Panc1 (cell line): ENCODE measurements around the gene EGFL6.

GRCh38 chrX:12783796-12784245, 7.4 kb upstream of the PRPS2 start:
- RRBS, 2 experiments = no CpG with 5 or more reads among the region's 9 CpGs

- RRBS, 2 experiments = no CpG with 5 or more reads among the region's 4 CpGs
Measured at GRCh38 chrX:12946671-12947120, 28.2 kb upstream of the TMSB4X start.

- RRBS, 2 experiments = no CpG with 5 or more reads among the region's 12 CpGs
Measured at GRCh38 chrX:12950588-12951448, 24.1 kb upstream of the TMSB4X start.

- RRBS, 2 experiments = no CpG with 5 or more reads among the region's 7 CpGs
Measured at GRCh38 chrX:12953353-12953709, 21.6 kb upstream of the TMSB4X start.

- RRBS, 2 experiments = no CpG with 5 or more reads among the region's 11 CpGs
Measured at GRCh38 chrX:12954291-12954851, 20.5 kb upstream of the TMSB4X start.

- RRBS, 2 experiments = no CpG with 5 or more reads among the region's 14 CpGs
Measured at GRCh38 chrX:12971324-12972235, 3.3 kb upstream of the TMSB4X start.

GRCh38 chrX:12974232-12974521, 733 bp upstream of the TMSB4X start:
- RRBS, 2 experiments = no CpG with 5 or more reads among the region's 2 CpGs

- RRBS, 2 experiments = no CpG with 5 or more reads among the region's 9 CpGs
Measured at GRCh38 chrX:13029752-13030899, 14.3 kb downstream of the FAM9C start.

- RRBS, 2 experiments = no CpG with 5 or more reads among the region's 8 CpGs
Measured at GRCh38 chrX:13249183-13249584, 70.7 kb downstream of the ATXN3L start.

DNA sequence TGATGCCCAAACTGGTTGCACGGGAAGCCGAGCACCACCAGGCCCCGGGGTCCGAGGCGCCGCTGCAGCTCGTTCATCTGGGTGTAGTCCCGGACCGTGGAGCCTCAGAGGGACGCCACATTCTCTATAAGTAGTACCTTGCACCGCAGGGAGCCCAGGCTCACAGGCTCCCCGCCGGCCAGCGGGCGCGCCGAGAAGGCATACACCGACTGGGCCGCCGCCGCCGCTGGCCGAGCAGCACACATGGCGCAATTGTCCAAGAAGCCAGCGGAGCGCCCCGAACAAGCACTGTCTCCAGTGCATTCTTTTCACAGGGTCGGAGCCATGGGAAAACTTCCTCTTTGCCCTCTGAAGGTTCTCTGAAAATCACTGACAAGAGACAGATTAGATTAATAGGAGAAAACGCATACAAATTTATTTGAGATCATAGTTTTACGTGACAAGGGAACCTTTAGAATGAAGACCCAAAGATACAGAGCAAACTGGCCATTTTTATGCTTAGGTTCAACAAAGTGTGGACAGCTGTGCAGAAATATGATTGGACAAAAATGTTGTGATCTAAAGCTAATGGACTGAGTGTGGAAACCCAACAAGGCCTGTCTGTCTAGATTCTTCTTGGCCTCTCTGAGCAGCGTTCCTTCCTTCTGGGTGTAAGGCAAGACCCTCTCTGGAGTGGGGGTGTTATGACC, 59.4 kb upstream of the ATXN3L start:
- RRBS, 2 experiments = no CpG with 5 or more reads among the region's 31 CpGs

DNA sequence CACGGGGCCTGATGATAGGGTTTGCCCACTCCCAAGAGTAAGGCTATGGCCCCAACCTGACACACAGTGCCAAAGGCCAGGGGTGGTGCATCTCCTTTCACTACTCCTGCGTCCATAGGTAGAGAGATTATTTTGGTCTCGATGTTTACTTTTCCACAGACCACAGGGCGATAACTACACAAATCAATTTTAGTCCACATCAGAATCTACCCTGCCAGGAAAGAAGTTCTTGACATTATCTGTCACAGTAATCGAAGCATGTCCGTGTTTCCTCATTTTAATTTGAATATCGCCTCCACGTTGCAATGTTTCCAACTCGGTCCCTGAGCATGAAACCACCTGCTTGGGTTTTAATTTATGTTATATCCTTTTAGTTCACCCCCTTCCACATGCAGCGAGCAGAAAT, 100.0 kb upstream of the ATXN3L start:
- RRBS, 2 experiments = no CpG with 5 or more reads among the region's 10 CpGs

DNA sequence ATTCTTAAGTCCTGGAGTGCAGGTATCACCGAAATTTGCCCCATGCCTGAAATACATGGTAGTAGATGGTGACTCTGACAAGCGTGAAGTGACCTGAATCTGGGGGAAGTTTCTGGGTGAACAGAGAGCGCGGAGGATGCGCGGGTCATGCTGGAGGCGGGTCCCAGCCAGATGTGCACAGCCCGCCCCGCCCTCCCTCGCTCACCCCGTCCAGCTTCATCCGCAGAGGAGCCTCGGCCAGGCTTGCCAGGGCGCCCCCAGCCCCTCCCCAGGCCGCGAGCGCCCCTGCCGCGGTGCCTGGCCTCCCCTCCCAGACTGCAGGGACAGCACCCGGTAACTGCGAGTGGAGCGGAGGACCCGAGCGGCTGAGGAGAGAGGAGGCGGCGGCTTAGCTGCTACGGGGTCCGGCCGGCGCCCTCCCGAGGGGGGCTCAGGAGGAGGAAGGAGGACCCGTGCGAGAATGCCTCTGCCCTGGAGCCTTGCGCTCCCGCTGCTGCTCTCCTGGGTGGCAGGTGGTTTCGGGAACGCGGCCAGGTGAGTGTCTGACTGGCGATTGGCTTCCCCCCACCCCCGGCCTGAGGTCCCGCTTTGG, at the start of gene EGFL6:
Gene EGFL6, plus strand, starts transcription at position 200 of the 592 bp plus-strand sequence.
- RRBS, 2 experiments = 9 to 15% methylated on average over 5 to 9 of the region's 41 CpGs

DNA sequence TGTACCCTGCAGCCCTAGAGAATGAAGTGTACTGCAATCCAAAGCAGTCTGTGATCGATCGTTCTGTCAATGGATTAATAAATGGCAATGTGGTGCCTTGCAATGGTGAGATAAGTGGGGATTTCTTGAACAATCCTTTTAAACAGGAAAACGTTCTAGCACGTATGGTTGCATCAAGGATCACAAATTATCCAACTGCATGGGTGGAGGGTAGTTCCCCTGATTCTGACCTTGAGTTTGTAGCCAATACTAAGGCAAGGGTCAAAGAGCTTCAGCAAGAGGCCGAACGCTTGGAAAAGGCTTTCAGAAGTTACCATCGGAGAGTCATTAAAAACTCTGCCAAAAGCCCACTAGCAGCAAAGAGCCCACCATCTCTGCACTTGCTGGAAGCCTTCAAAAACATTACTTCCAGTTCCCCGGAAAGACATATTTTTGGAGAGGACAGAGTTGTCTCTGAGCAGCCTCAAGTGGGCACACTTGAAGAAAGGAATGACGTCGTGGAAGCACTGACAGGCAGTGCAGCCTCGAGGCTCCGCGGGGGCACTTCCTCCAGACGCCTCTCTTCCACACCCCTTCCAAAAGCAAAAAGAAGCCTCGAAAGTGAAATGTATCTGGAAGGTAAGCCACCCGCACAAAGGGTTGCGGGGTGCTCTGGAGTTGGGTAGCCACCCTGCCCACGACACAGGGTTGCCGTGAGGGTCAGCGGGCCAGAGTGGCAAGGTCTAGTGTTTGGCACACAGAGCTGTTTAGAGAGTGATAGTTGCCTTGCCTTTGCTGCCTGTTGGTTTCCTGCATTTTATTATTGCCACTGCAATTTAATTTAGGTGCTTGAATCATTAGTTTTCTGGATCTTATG, 25.8 kb downstream of the OFD1 start:
- RRBS, 2 experiments = no CpG with 5 or more reads among the region's 20 CpGs

DNA sequence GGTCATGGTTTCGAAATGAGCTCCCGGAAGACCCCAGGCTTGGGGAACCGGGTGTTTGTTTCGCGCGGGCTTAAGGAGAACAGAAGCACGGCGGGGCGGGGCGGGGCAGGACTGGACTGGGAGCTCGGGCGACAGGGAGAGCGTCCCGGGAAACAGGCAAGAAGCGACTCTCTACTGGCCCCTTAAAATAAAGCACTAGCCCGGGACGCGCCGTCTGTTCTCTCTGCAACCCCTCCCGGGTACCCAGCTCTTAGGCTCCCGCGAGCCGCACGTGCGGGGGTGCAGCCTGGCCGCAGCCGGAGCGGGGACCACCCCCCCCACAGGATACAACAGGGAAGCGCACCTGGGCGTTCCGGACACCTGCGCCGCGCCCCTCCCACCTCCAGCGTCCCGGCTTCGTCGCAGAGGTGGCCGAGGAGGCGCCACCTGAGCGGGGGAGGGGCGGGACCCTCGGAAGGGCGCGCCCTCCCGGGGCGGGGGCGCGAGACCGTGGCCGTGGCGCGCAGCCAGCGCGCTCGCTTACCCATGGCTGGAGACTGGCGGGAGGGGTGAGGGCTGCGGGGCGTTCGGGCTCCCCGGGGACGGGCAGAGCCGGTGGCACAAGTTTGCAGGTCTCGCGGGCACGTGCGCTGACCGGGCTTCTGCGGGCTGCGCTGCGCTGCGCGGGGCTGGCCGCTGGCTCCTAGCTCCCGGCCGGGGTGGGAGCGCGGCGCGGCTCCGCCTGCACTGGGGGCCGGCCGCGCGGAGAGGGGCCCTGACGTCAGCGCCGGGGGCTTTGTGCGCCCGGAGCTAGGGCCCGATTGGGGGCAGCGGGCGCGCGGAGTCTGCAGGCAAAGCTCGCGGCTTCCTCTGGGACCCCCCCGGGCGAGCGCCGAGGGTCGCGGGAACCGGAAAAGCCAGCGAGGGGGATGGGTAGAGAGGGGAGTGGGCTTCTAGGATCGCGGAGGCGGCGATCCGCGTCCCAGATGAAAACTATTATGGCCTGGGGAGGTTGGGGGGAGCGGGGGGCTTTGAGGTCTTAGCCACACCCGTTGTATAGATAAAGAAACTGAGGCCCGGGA, 91.4 kb downstream of the GEMIN8 start:
- RRBS, 2 experiments = 2 to 13% methylated on average over 65 to 78 of the region's 114 CpGs

DNA sequence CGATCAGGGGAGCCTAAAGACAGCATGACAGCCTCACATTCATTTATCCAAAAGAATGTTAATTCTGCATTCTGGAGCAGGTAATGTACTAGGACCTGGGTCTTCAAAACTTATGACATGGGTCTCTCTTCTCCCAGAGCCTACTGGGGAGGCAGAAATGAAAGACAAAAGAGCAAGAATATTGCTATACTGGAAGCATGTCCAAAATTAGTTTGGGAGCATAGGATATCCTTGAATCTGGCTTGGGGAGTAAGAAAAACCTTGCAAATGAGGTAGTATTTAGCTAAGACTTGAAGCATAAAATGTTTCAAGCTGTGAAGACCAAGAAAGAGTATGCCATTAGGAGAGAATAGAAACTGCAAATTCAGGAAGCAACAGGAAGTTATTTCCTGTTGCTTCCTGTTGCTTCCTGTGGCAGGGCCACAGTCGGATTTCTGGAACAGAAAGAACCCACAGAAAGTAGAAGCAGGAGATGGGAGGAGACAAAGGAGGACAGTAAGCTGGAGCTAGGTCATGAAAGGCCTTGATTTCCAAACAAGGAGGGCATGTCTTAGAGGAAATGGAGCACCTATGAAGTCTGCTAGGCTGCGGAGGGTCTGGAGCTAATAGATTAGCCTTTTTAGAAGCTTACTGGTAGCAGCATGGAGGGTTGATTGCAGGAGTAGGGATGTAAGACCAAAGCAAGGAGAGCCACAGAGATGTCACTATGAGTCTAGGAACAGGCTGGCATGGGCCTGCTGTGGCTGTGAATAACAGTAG, 17.3 kb downstream of the ASB11 start:
- RRBS, 2 experiments = no CpG with 5 or more reads among the region's 3 CpGs

DNA sequence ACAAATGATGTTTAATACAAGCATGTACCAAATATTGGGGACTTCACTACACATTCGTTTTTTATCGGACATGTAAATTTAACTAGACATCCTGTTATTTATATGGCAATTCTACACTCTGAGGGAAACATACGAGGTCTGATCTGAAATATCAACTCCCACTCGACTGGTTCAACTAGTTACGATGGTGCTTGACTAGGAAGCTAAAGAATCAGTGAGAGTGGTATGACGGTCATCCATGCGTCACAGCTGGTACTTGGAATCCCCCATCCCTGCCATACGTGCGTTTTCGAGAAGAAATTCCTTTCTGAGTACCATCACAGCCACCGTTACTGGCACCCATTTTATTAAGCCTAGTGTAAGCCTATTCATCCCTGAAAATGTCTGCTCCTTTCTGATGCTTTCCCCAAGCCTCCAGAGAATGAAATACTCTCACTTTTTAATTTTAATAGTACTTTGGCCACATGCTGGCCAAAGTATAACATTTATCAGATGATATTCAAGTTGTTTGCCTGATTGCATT, 701 bp upstream of the PIGA start:
- RRBS, 2 experiments = no CpG with 5 or more reads among the region's 11 CpGs

DNA sequence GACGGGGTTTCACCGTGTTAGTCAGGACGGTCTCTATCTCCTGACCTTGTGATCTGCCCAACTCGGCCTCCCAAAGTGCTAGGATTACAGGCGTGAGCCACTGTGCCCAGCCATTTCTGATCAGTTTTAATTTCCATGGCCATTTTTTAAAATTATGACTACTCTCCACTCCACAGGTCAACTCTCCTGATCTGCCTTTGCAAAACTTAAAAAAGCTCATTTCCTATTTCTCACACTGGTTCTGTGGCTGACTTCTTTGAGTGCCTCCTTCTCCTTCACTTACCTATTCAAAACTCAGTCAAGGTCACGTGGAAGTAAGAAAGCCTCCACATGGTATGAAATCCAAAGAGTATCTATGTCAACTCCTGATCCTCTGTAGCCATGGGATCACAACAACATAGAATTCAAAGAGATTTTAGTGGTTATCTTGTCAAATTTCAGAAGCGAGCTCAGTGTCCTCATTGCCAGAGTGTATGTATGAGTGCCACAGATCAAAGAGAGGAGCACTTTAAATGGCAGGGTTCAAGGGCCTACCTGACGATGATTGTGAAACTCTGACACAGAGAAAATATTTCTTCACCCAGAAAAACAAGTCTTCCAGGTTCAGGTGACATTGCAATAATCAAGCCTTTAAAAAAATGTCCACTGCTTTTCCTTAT, 1.0 kb upstream of the ACE2 start:
- RRBS, 2 experiments = no CpG with 5 or more reads among the region's 8 CpGs

DNA sequence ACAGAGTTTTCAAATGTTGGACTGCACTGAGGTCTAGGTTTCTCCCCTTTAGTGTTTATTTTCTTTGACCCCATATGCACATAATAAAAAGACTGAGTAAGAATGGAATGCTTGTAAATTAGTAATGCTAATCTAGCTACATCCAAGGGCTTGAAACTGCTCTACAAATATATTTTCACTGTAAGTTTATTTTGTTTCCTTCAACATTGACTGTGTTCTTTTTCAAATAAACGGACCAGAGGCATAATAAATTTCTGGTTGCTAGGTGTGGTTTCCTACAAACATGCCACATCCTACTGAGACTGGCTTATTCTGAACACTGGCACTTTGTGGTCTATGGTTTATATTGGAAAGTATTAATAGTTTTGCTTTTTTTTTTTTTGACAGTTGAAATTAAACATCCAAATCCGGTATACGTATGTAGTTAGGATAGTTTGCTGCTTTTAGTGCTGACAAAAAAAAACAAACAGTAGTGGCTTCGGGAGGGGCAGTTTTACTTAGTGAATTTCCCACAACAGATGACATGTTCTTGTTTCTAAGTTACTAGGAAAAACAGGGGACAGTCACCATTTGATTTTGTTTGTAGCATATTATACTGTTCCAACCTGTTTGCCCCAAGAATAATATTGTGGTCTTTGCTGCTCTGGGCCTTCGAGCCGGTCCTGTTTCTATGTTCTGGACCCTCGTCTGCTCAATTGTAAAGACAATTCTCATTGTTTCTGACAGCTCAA, 13.3 kb downstream of the CA5B start:
- RRBS, 2 experiments = no CpG with 5 or more reads among the region's 7 CpGs

DNA sequence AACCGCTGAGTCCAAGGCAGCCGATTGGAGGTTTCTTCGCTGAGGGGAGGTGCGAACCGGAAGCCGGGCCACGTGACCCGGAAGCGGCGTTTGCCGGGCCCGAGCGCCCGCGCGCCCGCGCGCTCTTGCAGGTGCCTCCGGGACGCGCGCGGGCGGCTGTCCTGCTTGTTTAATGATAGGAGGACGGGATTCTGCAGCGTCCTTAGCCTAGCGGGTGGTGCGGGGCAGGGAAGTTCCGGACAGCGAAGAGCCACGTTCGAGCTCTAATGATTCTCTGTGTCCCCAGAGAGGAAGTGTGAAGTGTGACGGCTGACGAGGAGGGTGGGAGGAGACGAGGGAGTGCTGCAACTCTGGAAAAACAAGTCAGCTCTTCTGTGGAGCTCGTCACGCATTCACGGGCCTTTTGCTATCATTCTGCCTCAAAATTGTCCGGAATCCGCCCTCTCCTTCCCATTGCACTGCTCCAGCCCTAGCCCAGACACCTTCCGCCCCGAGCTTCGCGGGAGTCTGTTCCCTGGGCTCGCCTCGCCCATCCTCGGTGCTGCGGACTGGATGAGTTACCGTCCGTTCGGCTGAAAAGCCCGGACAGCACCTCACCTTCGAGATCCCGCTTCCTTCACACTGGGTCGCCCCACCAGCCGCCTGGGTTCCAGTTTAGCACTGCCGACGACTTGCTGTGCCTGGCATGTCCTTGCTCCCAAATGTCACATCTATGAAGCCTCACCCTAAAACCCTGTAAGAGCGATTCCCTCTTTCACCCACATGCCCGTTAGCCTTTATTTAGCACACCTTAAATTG, 557 bp upstream of the AP1S2 start:
- RRBS, 2 experiments = under 1 to 3% methylated on average over 22 of the region's 61 CpGs

DNA sequence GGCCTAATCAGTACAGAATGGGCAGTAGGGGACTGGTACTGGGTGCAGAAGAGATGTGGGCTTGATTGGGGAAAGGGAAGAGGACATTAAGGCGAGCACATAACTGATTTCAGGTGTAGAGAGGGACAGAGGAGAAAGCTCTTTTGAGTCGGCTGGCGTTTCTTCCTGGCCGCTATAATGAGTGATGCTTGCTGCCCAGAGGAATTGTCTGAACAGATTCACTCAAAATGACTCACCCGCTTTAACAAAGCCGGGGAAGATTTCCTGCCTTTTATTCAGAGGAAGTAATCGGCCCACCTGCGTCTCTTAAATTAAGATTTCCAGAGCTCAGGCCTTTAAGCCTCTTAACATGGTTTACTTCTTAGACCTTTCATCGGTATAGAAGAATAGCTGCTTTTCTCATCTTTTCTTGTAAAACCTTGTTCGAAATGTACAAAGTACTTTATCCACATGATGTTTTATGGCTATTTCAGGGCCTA, 102.1 kb upstream of the AP1S2 start:
- RRBS, 2 experiments = no CpG with 5 or more reads among the region's 10 CpGs